ENCODE results near the gene ZCCHC7.

DNA sequence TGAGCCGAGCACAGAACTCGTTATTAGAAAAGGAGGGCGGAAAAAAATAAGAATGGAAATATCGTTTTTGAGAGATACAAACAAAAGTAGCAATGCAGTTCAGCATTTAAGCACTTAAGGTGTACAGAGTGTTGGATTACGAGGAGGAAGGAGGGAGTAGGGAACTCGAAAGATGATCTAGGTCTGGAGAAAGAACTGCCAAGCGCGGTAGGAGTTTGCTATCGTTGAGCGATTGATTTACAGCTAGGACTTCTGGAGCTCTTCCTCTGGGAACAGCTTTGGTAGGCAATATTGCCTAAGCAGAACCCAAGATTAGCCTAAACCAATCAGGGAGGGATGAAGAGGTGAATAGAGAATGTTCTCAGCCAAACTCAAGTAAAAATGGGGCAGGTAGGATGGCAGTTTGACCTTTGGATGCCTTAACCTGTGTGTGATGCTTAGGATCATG lies 945 bp downstream of the CLTA start:
- RRBS: no CpG with 5 or more reads among the region's 10 CpGs
CAGE:
- cytosol, long polyA plus RNA: no peak
- long polyA plus RNA: no peak
- nucleus, long polyA plus RNA: no peak

GRCh38 chr9:36276808-36277277 lies 18.6 kb upstream of the GNE start:
- RRBS: no CpG with 5 or more reads among the region's 7 CpGs
CAGE:
- cytosol, long polyA plus RNA: no peak
- long polyA plus RNA: no peak
- nucleus, long polyA plus RNA: no peak

GRCh38 chr9:36296522-36297130 lies 38.4 kb upstream of the GNE start:
- RRBS: no CpG with 5 or more reads among the region's 3 CpGs
CAGE:
- cytosol, long polyA plus RNA: no peak
- long polyA plus RNA: no peak
- nucleus, long polyA plus RNA: no peak

GRCh38 chr9:36308260-36308464 lies 49.9 kb upstream of the GNE start:
- RRBS: no CpG with 5 or more reads among the region's 1 CpG
CAGE:
- cytosol, long polyA plus RNA: no peak
- long polyA plus RNA: no peak
- nucleus, long polyA plus RNA: no peak

DNA sequence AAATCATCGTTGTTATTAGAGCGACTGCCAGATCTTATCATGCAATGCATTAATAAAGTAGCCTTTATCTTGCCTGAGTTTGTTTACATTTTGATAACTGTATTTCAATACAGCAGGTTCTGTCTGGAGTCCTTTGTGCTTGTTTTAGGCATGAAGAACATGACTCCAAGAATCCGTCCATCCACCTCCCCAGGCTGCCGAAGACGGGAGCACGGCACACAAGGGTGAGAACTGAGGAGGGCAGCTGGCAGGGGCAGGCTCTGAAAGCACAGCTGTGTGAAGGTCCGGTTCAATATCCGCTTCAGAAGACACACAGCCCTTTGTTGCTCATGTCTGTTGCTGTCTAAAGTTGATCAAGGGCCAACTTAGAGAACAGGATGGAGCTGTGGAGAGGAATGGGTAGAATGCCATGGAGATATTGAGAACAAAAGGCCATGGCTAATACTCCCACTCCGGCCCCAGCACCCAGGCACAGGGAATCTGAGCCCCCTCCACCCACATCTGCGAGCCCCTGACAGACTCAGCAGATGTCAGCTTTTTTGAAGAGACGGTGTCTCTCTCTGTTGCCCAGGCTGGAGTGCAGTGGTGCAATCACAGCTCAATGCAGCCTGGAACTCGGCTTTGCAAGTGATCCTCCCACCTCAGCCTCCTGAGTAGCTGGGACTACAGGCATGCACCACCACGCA lies 58.5 kb upstream of the GNE start:
- RRBS: no CpG with 5 or more reads among the region's 13 CpGs
CAGE:
- cytosol, long polyA plus RNA: no peak
- long polyA plus RNA: no peak
- nucleus, long polyA plus RNA: no peak

DNA sequence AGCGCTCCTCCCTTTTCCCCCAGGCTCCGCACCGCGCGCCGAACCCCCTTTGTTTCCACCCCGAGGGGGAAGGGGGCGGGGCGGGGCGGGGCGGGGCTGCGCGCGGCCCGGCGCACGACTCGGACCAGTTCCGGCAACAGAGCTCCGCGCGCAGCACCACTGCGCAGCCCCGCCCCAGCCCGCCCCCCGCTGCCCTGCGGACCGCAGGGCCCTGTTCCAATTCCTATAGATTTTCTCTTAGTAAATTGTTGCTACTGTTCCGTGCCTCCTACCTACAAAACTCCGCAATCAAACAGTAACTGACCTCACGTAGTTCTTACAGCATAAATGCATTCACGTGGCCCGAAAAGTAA lies 1.0 kb upstream of the RNF38 start:
- RRBS: no CpG with 5 or more reads among the region's 33 CpGs
CAGE:
- cytosol, long polyA plus RNA: start-site peak on the minus strand centred at position 28 of the sequence, 110 bp wide, 50 reads
- long polyA plus RNA: no peak
- nucleus, long polyA plus RNA: start-site peak on the minus strand centred at position 44 of the sequence, 67 bp wide, 37 reads

DNA sequence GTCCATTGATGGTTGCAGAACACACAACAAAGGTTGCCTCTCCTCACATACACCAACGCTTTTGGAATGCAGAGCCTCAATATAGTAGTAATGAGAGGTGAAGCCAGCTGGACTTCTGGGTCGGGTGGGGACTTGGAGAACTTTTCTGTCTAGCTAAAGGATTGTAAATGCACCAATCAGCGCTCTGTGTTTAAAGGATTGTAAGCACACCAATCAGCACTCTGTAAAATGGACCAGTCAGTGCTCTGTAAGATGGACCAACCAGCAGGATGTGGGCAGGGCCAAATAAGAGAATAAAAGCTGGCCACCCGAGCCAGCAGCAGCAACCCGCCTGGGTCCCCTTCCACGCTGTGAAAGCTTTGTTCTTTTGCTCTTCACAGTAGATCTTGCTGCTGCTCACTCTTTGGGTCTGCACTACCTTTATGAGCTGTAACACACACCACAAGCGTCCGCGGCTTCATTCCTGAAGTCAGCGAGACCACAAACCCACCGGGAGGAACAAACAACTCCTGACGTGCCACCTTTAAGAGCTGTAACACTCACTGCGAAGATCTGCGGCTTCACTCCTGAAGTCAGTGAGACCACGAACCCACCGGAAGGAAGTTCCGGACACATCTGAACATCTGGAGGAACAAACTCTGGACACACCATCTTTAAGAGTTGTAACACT lies 58.1 kb upstream of the RNF38 start:
- RRBS: no CpG with 5 or more reads among the region's 17 CpGs
CAGE:
- cytosol, long polyA plus RNA: no peak
- long polyA plus RNA: no peak
- nucleus, long polyA plus RNA: no peak

GRCh38 chr9:36470782-36471285 lies 70.8 kb upstream of the RNF38 start:
- RRBS: no CpG with 5 or more reads among the region's 6 CpGs
CAGE:
- cytosol, long polyA plus RNA: no peak
- long polyA plus RNA: no peak
- nucleus, long polyA plus RNA: start-site peak on the minus strand at chr9:36470733-36470984, 6 reads; start-site peak on the minus strand at chr9:36471139-36471273, 9 reads

DNA sequence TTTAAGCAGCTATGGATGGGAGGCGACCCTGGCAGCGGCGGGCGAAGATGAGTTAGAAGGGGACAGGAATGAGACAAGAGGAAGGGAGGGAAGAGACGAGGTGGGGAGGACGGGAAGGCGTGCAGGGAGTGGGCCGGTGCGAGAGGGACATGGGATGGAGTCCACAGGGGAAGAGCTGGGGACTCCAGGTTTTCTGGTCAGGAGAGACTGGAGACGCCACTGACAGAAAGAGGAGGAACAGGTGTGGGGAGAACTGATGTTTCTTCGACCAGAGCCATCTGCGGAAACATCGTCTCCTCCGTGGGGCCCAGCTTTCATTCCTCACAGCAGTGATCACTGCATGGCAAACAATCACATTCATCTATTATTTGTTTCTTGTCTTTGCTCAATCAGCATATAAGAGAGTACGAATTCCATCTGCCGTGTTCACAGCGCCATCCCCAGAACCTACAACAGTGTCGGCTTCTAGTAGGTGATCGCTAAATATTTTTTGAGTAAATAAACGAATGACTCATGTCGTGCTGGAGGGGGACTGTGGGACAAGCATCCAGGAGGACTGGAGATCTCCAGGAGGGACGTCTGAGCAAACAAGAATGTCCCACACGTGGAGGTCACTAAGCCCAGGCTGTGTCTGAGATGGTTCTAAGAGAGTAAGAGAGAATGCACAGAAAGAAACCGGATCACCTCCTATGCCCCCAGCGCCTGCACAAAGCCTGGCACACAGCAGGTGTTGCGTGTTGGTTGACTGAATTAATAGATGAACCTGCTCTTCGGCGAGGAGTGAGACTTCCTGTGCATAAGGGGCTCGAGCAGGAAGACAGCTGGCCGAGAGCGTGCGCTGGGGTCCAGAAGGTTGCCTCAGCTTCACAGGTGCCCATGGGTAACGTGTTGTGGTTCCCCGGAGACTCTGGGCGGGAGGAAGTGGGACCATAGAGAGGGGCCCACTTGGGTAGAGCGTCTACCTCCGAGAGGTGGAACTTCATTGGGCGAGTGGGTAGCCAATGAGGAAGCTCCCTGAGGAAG lies 192.8 kb downstream of the MELK start:
- RRBS: no CpG with 5 or more reads among the region's 38 CpGs
CAGE:
- cytosol, long polyA plus RNA: no peak
- long polyA plus RNA: start-site peak on the minus strand centred at position 892 of the sequence, 69 bp wide, 17 and 11 reads in 2 replicates
- nucleus, long polyA plus RNA: no peak

DNA sequence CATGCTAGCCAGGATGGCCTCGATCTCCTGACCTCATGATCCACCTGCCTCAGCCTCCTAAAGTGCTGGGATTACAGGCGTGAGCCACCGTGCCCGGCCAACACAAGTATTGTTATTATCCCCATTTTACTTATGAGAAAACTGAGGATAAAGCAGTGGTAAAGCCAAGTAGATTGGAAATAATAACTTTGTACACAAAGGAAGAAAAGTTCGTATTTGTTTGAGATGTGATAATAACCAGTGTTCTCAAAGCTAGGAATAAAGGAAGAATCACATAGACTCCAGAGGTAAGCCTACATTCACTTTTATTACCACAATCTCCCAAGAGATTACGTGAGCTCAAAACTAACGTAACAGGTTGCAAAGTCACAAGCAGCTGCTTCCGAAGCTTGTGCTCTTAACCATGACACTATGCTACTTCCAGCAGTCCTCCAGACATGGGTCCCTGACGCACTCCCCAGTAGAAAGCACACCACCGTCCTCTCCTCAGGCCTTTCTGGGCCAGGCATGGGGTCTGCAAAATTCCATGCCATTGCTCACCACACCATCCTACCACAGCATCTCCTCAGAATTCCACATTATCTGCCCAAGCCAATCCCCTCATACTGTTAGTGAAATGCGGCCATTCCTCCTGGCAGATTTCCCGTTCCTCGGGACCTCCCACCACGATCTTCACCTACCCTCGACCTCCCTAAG lies 84.7 kb downstream of the PAX5 start:
- RRBS: no CpG with 5 or more reads among the region's 15 CpGs
CAGE:
- cytosol, long polyA plus RNA: no peak
- long polyA plus RNA: no peak
- nucleus, long polyA plus RNA: no peak

DNA sequence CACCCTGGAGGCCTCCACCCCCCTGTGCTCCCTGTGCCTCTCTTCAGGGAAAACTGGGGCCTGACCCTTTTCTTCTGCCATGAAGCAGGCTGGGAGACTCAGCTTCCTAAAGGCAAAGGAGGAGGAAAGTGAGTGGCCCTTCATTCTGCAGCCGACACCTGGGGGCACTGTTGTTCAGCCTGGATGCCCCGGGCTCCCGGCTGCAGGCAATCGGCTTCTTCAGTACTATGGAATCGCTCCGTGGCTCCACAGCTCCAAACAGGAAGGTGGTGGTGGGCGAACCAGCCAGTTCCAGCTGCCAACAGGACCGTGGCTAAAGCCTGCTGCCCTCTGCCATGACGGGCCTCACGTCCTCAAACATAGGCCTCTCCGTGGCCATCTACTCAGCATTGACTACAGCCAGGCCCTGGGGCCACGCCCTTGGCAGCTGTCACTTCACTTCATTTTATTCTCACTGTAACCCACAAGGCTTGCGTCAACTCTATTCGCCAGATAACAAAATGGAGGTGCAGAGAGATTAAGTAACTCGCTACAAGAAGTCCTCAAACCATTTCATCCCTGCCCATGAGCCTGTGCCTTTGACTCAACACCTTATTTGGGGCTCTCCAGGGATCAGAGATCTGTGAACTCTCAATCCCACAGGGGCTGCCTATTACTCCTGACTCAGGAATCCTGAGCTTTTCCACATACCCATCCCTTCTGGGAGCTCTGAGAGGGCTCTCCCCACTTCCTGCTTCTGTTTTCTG lies 38.0 kb downstream of the PAX5 start:
- RRBS: no CpG with 5 or more reads among the region's 15 CpGs
CAGE:
- cytosol, long polyA plus RNA: no peak
- long polyA plus RNA: no peak
- nucleus, long polyA plus RNA: no peak

DNA sequence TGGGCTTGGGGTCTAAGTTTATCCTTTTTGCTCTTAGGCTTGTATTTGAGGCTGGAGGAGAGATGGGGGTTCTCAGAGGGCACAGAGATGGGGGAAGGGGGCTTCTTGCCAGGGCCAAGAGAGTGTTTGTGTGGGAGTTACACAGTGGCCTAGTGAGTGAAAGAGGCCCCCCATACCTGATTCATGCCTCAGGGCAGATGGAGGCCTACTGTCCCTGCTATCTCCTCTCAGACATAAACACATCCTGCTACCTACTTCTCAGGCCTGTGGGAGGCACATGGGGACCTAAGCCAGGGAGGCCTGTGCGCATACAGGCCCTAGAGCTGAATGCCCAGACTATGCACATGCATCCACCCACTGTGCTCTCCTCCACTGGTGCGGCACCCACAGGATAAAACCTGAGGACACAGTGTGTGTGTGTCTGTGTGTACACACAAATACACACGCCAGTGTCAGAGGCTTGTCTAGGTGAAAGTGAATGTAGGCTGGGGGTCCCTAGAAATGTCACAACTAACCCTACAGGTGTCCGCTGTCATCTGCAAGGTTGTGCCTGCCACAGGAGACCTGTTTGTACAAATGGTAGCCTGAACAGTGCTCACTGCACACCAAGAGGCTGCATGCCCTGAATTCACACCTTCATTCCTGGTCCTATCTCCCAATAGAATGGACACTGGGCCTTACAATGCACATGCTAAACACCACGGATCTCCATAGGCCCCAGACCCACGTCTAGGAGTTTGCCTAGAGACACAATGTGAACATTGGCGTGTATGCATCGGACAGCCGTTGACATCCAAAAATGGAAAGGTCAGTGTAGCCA lies 1.3 kb downstream of the PAX5 start:
- RRBS: no CpG with 5 or more reads among the region's 9 CpGs
CAGE:
- cytosol, long polyA plus RNA: no peak
- long polyA plus RNA: no peak
- nucleus, long polyA plus RNA: no peak

- RRBS: no CpG with 5 or more reads among the region's 5 CpGs
CAGE:
- cytosol, long polyA plus RNA: no peak
- long polyA plus RNA: no peak
- nucleus, long polyA plus RNA: no peak
Observed at GRCh38 chr9:37083735-37084494, 36.5 kb upstream of the ZCCHC7 start.

- RRBS: 1% methylated on average over 20 of the region's 83 CpGs
CAGE:
- cytosol, long polyA plus RNA: no peak
- long polyA plus RNA: no peak
- nucleus, long polyA plus RNA: start-site peak on the plus strand at chr9:37120566-37120624, 720 reads
Observed at GRCh38 chr9:37120220-37121370, at the start of gene ZCCHC7. Gene ZCCHC7, plus strand, starts transcription at chr9:37120574.

DNA sequence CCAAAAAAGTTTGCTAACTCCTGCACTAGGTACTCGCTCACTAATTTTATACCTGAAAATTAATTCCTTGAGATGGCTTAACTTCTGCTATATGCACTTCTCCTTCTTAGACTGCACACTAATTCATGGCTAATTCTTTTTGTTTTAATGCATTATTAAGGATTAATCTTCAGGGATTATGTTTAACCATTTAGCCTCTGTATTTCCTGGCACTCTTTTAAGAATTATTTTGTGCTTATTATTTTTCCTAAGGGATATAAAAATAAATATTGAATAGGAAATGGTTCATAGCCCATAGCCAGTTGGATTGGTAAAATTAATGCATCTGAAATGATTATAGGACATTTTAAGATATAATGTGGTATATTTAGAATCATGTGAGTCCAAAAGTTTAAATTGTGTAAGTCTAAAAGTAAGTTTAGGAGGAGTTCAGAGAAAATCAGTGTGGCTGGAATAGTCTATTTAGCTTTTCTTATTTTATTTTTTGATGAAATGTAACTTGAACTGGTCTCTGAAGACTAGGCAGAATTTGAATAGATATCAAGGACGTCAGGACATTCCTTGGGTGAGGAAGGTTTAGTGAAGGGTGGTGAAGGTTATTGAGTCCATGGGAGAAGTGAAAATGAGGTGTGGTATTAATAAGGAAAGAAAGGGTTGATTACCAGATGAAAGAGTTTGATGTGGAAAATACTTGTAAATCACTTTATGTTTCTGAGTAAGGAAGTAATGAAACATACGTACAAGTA lies 99.2 kb downstream of the ZCCHC7 start:
- RRBS: no CpG with 5 or more reads among the region's 3 CpGs
CAGE:
- cytosol, long polyA plus RNA: no peak
- long polyA plus RNA: no peak
- nucleus, long polyA plus RNA: no peak

DNA sequence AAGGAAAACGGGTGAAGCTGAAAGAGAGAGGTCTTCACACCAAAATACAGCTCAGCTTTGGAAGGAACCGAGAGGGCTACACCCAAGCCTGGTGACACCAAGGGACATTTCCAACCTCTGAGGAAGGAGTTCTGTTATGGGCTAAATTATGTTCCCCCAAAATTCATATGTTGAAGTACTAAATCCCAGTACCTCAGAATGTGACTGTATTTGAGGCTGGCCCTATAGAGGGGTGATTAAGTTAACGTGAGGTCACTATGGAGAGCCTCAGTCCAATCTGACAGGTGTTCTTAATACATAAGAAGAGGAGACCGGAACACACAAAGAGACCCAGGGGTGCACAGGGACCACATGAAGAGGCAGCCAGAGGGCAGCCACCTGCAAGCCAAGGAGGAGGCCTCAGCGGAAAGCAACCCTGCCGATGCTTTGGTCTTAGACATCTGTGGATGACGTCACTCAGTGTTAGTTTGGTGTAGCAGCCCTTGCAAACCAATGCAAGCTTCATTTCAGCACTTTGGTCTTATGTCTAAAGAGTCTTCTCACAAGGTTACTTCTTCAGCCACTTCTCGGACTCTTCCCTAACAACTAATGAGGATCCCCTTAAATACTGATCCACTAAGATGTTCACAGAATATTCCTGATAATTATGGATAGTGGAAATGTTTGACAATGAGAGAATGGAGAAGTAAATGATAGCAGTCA lies 47.7 kb upstream of the GRHPR start:
- RRBS: no CpG with 5 or more reads among the region's 8 CpGs
CAGE:
- cytosol, long polyA plus RNA: no peak
- long polyA plus RNA: no peak
- nucleus, long polyA plus RNA: no peak

DNA sequence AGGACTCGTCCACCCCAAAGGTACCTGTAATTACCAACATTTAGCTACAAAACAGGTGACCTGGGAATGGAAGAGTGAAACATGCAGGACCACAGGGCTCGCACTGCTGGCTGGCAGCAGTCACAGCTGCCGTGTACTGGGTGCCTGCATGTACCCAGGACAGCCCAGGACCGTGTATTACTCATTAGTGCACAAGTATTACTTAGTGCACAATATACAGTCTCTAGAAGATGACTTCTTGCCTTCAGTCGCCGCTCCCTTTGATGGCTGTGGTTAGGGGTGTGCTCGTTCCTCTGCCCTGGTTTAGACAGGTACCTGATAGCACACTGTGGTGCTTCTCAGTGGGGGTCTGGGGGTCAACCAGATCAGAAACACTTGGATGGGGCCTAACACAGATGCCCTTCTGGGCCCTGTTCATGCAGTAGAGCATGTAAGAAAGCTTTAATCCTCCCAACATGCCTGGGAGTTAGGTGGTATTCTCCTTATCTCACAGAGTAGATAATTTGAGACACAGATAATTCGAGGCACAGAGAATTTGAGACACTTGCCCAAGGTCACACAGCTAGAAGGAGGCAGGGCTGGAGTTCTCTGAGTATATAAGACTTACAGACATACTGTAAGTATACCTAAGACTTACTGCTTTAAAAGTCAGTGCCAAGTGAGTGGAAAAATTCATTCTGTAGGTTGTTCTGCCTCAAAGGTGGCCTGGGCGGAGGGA lies 8.9 kb downstream of the GRHPR start:
- RRBS: no CpG with 5 or more reads among the region's 9 CpGs
CAGE:
- cytosol, long polyA plus RNA: no peak
- long polyA plus RNA: no peak
- nucleus, long polyA plus RNA: no peak

GRCh38 chr9:37471850-37472846 lies 6.9 kb upstream of the ZBTB5 start:
- RRBS: no CpG with 5 or more reads among the region's 11 CpGs
CAGE:
- cytosol, long polyA plus RNA: no peak
- long polyA plus RNA: no peak
- nucleus, long polyA plus RNA: no peak

DNA sequence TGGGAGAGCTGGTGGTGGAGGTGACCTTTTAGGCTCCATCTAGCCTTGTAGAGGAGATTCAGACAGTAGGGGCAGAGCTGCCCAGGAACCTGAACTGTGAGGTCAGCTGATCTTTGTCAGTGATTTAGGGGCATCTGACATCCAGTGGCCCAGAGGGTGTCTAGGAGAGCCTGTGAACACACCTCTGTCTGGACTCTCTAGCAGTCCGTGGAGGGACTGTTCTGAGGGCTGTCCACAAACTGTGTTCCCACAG lies 16.6 kb downstream of the POLR1E start:
- RRBS: no CpG with 5 or more reads among the region's 1 CpG
CAGE:
- cytosol, long polyA plus RNA: no peak
- long polyA plus RNA: no peak
- nucleus, long polyA plus RNA: no peak

DNA sequence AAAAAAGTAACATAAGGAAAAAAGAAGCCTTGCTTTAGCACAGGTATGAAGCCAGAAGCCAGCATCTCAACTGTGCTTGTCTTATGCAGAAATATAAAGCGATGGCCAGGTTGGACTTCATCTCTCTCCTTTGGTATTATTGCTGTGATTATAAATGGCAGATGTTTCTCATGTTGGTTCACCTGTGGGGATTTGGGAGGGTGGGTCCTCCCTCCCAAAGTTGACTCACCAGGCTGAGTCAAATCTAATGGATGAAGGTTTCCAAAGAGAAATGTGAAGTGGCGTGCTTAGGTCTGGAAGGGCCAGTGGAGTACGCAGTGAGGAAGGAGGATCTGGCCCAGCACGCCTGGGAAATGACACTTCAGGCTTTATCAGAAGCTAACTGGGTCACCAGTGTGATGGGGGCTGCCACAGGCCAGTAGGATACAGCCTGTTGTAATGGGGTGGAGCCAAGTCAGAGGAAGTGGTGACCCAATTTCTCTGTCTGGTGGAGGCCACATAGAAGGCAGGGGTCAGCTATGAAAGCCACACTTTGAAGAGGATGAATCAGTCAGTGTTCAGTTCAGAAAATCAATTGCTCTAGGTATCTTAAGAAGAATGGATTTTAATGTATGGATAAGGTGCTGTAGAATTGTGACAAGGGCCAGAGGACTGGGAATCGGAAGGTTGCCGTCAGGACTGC lies 18.0 kb downstream of the POLR1E start:
- RRBS: no CpG with 5 or more reads among the region's 6 CpGs
CAGE:
- cytosol, long polyA plus RNA: no peak
- long polyA plus RNA: no peak
- nucleus, long polyA plus RNA: no peak

Data from H1 (cell line).